Heart (tissue), 3 donors: ENCODE measurements around the genes VCY1B, EIF1AY, RBMY1J and BPY2.

GRCh38 chrY:7172666-7173045 lies 261.1 kb upstream of the AMELY start:
- RAMPAGE, long total RNA, 2 experiments: no peak in any of the 2 experiments

DNA sequence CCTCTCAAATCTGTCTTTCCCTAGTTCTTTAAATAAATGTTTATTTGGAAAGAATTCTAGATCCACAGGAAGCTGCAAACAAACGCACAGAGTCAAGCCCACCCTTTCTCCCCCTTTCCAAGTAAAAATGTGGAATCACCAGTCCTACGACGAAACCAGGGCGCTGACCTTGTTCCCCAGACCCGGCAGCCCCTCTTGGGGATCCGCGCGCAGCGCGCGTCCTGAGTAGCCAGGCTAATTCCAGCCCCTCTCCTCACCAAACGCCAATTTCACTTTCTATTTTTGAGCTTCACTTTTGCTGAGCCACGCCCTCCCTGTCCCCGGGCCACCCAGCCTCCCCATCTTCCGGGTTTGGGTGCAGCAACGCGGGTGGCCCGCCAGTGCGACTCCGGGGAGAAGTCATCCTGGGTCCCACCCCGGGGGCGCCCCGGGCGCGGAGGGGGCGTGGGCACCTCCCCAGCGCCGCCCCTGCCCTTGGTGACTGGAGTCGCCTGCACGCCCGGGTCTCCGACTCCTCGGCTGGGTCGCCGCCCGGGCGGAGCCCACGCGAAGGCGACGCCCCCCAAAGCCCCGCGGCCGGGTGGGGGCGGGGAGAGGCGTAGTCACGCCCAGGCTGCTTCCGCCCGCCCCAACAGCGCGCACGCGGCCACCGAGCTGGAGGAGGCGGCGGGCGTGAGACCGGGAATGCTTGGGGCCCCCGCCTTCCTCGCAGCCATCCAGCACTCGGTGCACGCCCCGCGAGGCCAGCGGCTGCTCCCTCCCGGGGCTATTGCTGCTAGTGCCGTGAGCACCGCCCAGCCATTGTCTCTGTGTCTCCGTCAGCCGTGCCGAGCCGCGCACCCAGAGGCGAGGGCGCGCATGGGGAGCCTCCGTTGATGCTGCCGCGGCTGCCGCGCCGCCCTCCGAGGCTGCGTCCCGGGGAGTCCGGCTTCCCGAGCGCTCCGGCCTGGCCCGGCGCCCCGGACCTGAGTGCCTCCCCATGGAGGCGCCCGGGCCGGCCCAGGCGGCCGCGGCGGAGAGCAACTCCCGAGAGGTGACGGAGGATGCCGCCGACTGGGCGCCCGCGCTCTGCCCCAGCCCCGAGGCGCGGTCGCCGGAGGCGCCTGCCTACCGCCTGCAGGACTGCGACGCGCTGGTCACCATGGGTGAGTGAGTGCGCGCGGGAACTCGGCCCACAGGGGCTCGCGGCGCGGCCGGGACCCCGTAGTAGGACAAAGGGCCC lies 362.2 kb upstream of the AMELY start:
- RAMPAGE, long total RNA, 2 experiments: start-site peak on the minus strand in 1 of 2 experiments, centred at position 241 of the sequence, 9 reads per replicate

GRCh38 chrY:7279370-7279923 lies 367.9 kb upstream of the AMELY start:
- RAMPAGE, long total RNA, 2 experiments: no peak in any of the 2 experiments

DNA sequence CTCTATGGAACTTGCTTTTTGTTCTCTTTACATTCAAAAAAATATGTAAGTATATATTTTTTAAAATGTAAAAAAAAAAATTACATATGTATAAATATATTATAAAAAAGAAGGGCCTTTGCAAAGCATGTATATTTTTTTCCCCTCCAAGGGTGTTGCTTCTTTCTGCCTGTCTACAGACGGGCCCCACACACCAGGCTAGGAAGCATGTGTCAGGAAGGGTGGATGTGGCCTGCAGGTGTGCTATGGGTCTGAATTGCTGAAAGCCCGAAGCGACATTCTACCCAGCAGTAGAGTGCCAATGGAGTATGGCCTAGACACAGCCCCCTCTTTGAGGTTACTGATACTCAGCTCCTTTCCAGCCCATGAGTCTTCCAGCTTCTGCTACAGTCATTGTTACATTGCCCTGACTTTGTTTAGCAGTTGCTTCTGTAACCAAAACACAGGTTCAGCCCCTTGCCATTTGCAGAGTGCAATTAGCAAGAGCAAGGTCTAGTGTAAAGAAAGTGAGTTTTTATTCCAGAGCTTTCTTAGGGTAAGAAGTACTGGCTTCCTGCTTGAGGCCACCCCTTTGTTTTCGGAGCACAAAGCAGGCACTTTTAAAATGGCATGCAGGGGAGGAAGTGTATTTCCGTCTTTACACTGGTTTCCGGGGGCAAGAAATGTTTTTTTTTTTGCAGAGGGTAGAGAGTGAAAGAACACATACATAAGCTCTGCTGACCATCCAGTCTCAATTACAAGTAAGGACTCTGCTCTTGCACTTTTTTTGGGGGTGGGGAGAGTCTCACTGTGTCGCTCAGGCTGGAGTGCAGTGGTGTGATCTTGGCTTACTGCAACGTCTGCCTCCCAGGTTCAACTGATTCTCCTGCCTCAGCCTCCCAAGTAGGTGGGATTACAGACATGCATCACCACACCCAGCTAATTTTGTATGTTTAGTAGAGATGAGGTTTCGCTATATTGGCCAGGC lies 428.0 kb upstream of the AMELY start:
- RAMPAGE, long total RNA, 2 experiments: no peak in any of the 2 experiments

DNA sequence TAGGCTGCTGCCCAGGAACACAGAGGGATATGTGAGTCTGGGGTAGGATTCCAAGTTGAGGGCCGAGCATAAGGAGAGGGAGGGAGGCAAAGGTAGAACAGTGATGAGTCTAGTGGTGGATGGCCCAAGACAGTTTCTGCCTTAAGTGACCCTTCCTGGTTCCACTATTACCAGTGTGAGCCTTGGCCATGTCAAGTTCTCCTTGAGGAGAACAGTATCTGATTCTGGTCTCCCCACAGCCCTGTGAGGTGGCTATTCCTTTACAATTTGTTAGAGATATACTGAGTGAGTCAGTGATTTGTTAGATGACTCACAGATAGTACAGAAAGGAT lies 1519.6 kb downstream of the TSPY10 start:
- RAMPAGE, long total RNA, 2 experiments: no peak in any of the 2 experiments

DNA sequence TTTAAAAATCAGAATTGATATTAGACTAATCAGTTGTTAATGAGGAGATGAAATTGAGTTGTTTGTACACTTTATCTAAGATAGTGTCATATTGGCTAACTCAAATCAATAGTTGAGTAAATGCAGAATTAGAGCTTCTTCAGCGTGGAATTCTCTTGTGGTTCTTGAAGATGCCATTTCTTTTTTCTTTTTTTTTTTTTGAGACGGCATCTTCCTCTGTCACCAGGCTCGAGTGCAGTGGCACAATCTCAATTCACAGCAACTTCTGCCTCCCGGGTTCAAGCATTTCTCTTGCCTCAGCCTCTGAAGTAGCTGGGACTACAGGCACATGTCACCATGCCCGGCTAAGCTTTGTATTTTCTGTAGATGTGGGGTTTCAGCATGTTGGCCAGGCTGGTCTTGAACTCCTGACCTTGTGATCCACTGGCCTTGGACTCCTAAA lies 1584.1 kb upstream of the USP9Y start:
- RAMPAGE, long total RNA, 2 experiments: no peak in any of the 2 experiments

DNA sequence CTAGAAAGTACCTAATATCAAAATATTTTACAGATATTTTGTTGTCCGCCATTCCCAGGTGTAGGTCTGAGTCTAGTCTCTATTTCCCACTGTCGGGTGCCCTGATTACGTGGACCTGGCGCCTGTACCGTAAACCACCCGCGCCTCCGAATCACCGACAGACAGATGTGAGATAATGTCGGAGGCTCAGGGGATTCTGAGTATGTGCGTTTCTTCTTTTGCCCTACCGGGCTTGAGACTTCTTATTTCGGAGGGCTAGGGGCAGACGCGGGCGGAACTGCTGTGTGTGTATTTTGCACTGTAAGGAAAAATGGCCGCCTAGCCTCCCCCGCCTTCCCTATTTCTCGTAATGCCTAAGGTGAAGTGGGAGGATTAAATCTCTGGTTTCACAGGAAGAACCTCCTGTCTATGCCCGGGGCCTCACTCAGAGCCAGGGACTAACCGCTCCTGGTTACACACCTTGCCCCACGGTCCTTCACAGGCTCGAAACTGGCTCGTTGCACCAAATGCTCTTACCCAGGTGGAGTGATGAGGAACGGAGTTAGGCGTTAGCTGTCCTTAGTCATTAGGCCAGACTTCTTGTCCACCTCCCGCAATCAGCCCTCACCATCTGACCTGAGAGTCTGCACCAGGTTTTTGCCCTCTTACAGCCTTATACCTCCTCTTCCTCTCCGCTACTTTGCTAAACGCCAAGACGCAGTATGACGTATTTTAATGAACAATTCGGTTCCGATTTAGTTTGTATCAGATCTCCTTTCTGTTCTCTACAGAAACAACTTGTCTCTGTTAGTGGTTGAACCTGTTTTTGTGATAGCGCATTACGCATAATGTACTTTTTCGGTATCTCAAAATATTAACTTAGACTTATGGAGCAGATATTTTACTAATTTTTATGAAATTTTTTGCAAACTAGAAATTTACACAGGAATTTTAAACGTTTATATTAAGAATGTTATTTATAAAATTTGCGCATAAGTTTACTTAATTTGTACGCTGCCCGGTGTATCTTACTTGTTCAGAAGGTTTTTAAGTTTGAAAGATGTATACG lies 37.9 kb upstream of the USP9Y start:
- RAMPAGE, long total RNA, 2 experiments: no peak in any of the 2 experiments

- RAMPAGE, long total RNA, 2 experiments: start-site peak on the plus strand in 1 of 2 experiments, at chrY:12905702-12905779 at its widest, 83 reads per replicate
Measured at GRCh38 chrY:12905012-12905952, 614 bp downstream of the DDX3Y start.

DNA sequence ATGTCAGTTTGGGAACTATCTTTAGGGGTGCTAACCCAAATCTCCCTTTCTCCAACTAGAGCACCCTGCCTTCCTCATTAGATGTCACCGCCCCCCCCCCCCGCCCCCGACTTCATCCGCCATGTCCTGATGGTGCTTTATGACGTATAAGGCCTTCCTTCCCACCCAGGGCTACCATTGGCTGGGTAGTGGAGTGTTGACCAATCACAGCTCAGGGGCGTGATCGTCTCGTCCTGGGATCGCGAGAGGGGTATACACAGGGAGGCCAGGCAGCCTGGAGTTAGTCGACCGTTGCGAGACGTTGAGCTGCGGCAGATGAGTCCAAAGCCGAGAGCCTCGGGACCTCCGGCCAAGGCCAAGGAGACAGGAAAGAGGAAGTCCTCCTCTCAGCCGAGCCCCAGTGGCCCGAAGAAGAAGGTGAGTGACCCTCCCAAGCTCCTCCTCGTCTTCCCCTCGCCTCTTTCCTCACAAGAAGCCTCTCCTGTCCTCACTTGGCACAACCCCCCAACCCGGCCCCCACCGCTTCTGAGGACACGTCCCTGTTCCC lies at the start of gene VCY1B:
Gene VCY1B, plus strand, starts transcription at position 253 of the 547 bp plus-strand sequence.
- RAMPAGE, long total RNA, 2 experiments: no peak in any of the 2 experiments

- RAMPAGE, long total RNA, 2 experiments: no peak in any of the 2 experiments
Measured at GRCh38 chrY:19322727-19323038, 421.8 kb downstream of the KDM5D start.

- RAMPAGE, long total RNA, 2 experiments: start-site peak on the plus strand in 1 of 2 experiments, at chrY:20575724-20575814 at its widest, 29,633 reads per replicate
Measured at GRCh38 chrY:20575271-20576394, at the start of gene EIF1AY. Gene EIF1AY (plus strand): TSS chrY:20575776.

- RAMPAGE, long total RNA, 2 experiments: no peak in any of the 2 experiments
Measured at GRCh38 chrY:21371930-21372146, 139.3 kb upstream of the RBMY1B start.

GRCh38 chrY:22403052-22403540 lies at the start of gene RBMY1J:
Gene RBMY1J (plus strand): TSS chrY:22403410.
- RAMPAGE, long total RNA, 2 experiments: no peak in any of the 2 experiments

- RAMPAGE, long total RNA, 2 experiments: no peak in any of the 2 experiments
Measured at GRCh38 chrY:22984061-22984489, at the start of gene BPY2. Gene BPY2 (plus strand): TSS chrY:22984263.